Pericardium fibroblast (primary cell): Measurements from ENCODE around the genes ZNF408, F2 and C1QTNF4.

GRCh38 chr11:46560323-46560729 is 33.5 kb downstream of the AMBRA1 start:
- RAMPAGE, long total RNA, result no peak

DNA sequence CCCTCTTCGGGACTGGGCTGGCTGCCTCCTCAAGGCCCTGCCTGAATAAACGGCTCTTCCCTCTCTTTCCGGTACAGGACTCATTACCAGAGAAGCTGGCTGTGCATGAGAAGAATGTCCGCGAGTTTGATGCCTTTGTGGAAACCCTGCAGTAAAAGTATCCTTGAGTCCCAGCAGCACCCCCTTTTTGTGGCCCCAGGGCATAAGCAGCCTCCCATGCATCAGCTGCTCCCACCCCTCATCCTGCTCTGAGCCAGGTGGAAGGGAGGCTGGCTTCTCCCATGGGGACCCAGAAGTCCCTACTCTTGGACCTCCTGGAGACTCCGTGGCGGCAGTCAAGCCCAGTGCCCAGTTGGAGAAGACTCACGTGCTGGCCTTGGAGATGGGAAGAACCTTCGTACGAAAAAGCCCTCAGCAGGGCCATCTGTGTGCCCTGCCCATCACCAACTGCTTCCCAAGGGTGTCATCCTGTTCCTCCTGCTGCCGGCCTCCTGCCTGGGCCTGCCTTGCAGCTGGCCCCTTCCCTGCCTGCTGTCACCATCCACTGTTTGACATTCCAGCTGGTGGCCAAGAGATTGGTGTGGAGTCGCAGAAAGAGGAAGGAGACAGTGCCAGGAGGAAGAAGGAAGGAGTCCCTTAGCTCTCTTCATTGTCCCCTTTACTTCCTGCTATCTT is 28.1 kb downstream of the ARHGAP1 start:
- RAMPAGE, long total RNA, result no peak

DNA sequence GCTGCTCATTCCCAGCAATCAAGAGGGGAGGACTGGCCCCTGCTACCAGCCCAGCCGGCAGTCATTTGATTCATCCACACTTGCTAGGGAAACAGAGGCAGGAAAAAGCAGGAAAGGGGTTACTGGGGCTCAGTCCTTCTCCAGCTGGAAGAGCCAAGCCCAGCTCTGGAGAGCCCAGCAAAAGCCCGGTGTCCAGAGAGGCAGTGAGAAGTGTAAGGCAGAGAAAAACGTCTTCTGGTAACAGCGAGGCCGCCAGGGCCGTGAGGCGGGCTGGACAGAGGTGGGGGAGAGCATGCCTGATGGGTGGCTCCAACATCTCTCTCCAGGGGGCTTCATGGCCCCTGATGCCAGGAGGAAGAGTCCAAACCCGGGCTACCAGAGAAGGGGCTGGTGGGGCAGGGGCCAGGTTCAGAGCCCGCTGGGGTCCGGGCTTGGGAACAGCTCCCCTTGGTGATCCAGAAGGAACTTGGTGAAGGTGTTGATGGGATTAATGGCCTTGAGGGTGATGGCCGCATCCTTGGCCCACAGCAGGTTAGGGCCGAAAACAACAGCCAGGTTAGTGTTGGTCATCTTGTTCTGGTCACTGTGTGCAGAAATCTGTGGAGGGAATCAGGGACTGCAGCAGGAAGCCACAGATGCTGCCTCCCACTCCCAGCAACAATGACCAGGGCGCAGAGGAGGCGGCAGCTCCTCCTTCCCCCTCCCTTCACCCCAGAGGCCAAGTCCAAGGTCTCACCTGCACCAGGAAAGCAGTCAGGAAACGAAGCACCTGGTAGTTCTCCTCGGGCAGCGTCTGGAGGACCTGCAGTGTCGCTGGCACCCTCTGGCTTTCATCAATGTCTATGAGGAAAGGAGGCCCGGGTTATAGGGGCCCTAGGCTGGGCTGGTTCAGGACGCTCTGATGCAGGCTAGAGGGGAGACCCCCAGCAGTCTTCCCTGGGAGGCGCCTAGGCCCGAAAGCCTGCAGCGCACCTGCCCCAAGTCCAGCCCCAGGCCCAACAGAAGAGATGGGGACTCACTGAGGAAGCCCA is 21.5 kb downstream of the ARHGAP1 start:
- RAMPAGE, long total RNA, result no peak

DNA sequence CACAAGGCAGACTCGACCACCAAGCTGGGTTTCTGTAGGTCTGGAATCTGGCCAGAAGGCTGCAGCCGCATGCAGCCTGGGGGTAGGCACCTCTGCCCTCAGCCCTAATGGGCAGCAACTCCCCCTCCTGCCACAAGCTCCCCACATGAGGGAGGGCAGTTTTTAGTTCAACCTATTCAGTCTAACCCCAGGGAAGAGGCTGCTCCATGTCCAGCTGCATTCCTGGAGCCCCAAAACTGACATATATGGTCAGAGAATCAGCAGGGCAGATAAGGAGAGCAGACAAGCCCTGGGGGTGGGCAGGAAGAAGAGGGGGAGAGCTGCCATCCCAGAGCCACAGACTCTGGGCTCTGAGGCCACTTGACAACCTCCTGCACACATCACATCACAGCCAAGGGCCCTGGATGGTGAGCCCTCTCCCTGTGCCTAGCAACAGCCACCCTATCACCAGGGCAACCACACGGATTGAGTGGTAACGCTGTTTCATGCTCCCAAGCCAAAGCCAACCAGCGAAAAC is 3.2 kb downstream of the ARHGAP1 start:
- RAMPAGE, long total RNA, result no peak

- RAMPAGE, long total RNA, result start-site peak on the minus strand at chr11:46700572-46700642, 2,425 and 1,057 reads in 2 replicates; start-site peak on the plus strand at chr11:46701028-46701068, 31 and 34 reads in 2 replicates
Measured at GRCh38 chr11:46700451-46701365, at the start of gene ZNF408. TSS of gene ZNF408 (plus strand) at chr11:46701031.

GRCh38 chr11:46718907-46719444 is at the start of gene F2:
TSS of gene F2 (plus strand) at chr11:46719213.
- RAMPAGE, long total RNA, result no peak

- RAMPAGE, long total RNA, result no peak
Measured at GRCh38 chr11:46762278-46763131, 43.5 kb downstream of the F2 start.

- RAMPAGE, long total RNA, result no peak
Measured at GRCh38 chr11:46865187-46866027, 19.3 kb upstream of the CKAP5 start.

DNA sequence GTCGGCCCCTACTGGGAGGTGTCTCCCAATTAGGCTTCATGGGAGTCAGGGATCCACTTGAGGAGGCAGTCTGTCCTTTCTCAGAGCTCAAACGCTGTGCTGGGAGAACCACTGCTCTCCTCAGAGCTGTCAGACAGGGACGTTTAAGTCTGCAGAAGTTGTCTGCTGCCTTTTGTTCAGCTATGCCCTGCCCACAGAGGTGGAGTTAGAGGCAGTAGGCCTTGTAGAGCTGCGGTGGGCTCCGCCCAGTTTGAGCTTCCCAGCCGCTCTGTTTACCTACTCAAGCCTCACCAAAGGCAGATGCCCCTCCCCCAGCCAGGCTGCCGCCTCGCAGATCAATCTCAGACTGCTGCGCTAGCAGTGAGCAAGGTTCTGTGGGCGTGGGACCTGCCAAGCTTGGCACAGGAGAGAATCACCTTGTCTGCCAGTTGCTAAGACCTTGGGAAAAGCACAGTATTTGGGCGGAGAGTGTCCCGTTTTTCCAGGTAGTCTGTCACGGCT is 57.8 kb downstream of the ARFGAP2 start:
- RAMPAGE, long total RNA, result no peak

DNA sequence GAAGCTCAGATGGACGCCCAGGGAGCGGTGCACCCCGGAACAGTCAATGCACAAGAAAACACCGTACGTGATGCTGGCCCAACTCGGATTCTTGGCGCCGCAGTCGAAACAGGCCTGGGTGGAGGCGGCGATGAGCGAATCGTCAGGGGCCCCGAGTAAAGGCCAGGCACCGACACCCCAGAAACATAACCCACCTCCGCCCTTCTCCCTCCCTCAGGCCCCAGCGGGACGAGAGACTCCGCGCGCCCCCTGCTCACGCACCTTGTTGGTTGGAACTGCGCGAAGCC is 215 bp downstream of the ARFGAP2 start:
- RAMPAGE, long total RNA, result no peak

DNA sequence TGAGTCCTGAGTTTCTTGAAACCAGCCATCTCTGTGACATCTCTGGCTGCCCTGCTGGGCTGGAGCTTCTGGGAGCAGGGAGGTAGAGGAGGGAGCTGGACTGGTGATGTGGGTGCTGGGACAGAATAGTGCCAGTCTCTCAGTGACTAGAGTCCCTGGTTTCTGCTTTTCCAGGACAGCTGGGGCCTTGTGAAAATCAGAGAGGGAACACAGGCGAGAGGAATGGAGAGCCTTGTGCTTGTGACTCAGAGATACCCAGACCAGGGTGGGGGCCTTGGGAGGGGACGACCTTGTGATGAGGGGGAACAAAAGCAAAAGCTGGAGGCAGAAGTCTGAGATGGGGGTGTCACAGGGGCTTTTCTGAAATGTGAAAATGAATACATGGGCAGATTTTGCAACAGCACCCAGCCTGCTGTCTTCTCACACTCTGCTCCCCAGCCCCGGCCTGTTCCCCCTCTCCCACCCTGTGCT is 3.5 kb upstream of the NR1H3 start:
- RAMPAGE, long total RNA, result no peak

GRCh38 chr11:47289698-47290198 is 32.0 kb downstream of the NR1H3 start:
- RAMPAGE, long total RNA, result no peak

- RAMPAGE, long total RNA, result no peak
Measured at GRCh38 chr11:47368405-47368604, 10.0 kb downstream of the SPI1 start.

DNA sequence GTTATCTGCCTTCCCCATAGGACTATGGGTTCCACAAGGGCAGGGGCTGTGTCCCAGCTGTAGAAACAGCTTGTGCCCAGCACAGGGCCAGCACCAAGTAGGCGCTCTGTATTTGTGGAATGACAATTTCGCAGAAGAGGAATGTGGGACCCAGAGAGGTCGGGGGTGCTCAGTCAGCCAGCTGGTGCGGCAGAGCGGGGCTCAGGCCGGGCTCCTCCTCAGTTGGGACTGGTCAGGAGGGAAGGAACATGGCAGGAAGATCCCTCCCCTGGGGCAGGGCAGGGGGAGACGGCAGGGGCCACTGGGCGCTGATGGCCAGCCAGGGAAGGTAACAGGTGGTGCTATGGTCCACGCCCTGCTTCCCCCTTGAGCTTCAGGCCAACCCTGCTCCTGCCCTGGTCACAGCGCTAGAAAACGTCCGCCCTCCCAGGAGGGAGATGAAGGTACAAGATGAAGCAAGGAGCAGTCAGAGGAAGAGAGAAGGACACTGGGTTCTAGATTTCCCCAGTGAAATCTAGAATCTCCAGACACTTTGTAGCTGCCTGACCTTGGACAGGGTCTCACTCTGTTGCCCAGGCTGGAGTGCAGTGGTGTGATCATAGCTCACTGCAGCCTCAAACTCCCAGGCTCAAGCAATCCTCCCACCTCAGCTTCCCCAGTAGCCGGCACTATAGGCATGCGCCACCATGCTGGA is 13.5 kb upstream of the SPI1 start:
- RAMPAGE, long total RNA, result no peak

DNA sequence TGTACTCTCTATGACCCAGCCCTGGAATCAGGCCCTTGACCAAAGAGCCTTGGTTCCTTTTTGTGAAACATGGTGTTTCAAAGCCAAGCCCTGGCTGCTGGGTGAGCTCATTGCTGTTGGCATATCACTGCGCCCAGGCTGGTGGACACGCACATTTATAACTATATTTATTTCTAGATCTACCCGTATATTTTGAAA is 8.3 kb upstream of the PSMC3 start:
- RAMPAGE, long total RNA, result no peak

DNA sequence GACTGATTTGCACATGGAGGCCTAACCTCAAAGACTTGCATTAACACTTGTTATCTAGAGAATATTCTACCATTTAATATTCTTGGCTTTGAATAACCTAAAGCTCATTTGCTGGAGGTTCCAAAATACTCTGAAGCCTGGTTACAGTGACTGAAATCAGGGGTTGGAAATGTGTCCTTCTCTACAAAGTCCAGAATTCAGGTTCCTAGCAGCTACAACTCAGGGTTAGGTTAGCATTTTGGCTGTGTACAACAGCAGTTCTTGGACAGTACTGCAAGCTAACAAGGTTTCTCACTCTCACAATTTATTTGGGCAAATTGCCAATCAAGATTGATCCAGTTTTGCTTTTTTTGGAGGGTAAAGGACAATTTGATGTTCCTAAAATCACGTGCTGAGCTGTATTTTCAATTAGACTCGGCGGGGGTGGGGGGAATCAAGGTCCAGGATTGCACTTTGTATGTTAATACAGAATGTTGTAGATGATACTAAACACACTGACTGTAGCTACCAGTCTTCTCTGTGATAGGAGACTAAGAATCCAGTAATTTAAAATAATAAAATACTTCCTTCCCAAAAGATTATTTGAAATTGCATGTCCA is 49.7 kb upstream of the RAPSN start:
- RAMPAGE, long total RNA, result no peak

DNA sequence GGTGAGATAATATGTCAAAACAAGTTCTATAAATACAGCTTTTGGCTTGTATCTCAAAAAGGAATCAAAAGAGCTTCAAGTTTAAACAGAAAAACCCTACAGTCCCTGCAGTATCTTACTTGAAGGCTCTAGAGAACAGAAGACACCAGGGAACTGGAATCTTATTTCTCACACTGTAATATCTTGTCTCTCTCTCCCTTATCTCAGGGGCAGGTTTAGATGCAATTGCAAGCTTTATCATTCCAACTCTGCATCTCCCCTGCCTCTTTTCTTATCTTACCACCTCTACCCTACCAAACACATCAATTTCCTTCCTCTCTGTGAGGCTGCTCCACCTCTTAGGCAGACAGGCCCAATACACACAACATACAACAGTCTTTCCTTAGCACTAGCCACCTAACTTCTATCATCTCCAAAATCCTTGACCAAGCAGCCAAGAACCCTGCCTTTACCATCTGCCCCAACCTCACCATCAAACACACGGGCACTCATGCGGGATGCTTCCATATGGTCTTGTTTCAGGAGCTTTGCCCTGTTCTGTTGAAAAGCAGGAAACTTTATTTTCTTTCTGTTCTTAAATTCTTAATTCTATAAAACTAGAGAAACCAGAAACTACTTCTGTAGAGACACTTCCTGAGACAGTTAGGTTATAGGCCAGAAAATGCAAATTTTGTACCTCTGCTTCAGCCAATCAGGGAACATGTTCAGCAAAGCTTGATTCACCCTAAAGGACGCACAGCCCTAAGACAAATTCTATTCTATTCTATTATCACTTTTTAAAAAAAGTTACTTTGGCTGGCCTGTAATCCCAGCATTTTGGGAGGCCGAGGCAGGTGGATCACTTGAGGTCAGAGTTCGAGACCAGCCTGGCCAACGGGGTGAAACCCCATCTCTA is 34.3 kb downstream of the CELF1 start:
- RAMPAGE, long total RNA, result no peak

DNA sequence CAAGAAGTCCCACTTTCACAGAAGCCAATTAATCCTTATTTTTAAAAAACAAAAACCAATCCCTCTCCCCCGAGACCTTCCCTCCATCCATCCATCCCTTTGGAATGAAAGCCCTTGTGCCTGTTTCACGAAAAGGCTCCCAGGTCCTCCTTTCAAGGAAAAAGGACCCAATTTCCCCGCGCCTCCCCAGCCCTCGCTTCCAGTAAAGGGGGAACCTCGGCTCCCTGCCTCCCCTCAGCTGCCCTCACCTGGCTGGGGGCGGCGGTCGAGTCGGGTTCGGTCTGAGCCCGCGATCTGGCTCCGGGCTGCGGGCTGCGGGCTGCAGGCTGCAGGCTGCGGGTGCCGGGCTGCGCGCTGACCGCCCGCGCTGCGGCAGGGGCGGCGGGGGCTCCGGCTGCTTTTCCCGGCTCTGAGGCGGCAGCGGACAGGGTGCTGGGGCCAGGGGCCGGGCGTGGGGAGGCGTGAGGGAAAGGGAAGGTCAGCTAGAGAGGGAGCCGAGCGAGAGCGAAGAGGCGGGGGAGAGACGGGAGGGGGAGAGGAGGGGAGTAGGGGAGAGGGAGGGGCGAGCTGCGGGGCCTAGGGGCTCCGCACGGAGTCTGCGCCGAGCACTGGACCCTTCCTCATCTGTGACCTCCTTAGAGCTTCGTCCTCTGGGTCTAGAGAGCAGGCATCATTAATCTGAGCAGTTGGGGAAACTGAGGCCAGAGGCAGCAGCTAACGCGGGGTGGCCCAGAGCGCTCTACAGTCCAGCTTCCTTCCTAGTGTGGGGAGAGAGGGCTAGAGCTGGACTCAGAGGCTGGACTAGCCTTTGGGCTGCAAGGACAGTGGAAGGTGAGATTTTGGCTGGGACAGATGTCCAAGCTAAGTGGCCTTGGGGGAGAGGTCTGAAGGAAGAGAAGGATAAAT is at the start of gene C1QTNF4:
Gene C1QTNF4, minus strand, starts transcription at position 512 of the 906 bp plus-strand sequence.
- RAMPAGE, long total RNA, result no peak

DNA sequence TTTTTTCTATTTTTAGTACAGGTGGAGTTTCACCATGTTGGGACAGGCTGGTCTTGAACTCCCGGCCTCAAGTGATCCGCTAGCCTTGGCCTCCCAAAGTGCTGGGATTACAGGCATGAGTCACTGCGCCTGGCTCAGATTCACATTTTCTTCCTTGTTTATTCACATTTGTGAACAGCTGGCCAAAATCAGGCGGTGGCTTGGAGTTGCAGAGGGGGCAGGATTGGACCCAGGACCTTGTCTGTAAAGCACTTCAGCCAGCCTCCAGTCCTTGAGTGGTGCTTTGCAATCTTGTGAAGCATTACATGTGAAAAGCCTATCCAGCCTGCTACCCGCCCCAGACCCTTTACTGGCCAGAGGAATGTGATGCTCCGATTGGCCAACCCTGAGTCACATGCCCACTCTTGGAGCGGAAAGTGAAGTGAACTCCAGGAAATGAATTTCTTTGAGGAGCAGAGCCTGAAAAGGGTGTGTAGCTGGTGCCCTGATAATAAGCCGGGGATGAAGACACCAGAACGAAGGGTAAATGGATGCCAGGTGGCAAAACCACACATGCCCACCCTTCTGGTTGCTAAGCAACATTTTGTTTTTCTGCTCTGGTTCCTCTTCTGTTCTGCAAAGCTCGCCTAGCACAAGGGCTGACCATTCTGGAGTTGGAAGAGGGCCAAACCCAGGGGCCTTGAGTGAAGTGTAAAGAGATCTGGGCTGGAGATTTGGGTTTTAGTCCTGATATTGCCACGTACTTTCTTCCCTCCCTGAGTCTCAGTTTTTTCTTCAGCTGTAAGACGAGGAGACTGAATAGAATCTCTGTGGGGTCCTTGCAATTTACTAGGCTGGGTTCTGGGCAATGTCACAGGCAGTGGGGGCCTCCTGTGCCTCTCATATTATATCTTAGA is 62.4 kb upstream of the PTPRJ start:
- RAMPAGE, long total RNA, result no peak

DNA sequence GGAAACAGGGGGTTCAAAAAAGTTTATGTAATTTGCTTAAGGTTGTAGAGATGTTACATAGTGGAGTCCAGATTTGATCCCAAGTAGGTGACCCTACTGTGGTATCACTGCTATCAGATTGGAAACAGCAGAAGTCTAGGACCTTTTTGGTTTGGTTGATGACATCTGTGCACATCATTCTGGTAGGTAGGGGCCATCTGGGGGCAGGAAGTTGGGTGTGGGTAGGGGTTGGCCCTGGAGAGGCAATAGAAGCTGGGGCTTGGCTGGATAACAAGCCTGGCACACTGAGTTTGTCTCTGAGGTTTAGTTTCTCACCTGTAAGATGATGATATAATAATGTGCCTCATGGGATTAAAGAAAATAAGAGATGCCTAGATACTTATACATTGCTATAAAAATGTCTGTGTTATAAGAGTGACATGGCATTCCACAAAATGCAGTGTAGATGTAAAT is 36.7 kb downstream of the PTPRJ start:
- RAMPAGE, long total RNA, result no peak